H7 (cell line): ENCODE measurements around the gene SUDS3.

DNA sequence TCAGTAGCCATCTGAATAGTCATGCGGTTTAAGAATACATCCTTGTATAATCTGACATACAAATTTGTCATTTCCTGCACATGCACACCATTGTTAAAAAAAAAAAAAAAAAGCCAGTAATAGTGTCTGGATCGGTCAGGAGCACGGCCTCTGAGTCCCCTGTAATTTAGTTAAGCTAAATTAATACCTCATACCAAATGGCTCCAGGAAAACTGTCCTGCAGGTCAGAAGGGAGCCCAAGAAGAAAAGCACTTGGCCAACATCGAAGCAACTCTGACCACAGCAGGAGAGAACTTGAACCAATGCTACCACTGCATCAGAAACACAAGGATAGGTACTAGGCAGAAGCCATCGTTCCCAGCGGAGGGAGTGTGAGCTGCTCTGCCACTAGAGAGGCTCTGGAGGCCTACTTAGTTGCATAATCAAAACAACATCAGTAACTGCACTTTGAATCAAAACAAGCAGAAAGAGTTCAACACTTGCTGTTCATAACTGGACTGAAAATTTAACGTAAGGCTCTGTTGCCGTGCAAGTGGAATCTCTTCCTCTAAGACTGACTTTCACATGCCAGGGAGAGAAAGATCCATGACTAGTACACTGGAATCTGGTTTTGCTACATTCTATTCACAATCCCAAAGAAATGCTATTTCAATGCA lies 17.1 kb downstream of the RFC5 start:
- RAMPAGE, long total RNA = no peak

DNA sequence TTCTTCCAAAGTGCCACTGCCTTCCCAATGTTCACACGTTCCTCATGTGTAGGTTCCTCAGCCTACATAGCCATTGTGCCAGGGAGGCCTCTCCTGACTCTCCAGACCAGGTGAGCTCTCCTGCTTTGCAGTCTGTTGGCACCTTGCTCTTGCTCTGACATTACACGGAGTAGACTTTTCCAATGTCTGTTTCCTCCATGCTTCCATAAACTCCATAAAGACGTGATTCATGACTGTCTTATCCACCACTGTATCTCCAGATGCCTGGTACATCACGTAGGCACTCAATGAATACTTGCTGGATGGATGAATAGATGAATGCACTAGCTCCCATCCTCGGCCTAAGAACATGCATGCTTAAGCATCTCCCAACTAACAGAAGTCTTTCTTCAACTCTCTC lies 21.6 kb downstream of the PEBP1 start:
- RAMPAGE, long total RNA = no peak

DNA sequence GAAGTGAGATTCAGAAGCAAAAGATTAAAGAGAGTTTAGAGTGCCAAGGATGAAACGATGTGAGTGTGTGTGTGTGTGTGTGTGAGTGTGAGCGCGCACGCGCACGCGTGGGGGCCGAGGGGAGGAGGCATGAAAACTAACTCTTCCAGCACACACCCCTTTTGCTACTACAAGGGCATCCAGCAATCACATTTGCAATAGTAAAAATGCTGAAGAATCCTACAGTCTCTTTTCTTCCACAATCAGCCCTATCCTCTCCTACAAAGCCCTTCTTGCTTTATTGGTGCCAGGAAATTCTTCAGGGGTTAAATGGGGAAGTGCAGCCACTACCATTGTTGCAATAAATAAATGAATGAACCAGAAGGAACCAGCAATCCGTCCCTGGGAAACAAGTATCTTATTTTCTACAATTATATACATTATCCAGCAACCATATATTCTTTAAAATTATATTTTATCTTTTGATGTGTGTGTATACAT lies 53.0 kb downstream of the PEBP1 start:
- RAMPAGE, long total RNA = no peak

- RAMPAGE, long total RNA = no peak
These were observed at the start of gene SUDS3 for GRCh38 chr12:118376352-118377368. SUDS3 (plus strand) TSS chr12:118376555.

DNA sequence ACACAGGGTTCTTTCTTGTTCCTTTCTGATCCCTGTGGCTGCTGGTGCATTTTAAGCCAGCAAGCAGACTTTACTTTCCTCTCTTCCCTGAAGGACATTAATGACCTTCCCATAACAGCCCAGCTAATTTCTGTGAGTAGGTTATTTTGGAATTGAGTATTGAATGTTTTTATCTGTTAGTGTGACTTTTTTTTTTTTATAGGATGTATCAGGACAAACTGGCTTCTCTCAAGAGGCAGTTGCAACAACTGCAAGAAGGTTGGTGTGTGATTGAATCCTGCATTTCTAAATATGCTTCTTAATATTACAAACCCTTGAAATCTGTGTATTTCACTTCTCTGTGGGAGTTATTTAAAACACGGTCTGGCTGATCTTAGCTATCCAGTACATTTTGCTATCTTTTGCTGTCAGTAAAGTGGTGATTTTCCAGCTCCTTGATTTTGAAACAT lies 7.5 kb downstream of the SUDS3 start:
- RAMPAGE, long total RNA = no peak

DNA sequence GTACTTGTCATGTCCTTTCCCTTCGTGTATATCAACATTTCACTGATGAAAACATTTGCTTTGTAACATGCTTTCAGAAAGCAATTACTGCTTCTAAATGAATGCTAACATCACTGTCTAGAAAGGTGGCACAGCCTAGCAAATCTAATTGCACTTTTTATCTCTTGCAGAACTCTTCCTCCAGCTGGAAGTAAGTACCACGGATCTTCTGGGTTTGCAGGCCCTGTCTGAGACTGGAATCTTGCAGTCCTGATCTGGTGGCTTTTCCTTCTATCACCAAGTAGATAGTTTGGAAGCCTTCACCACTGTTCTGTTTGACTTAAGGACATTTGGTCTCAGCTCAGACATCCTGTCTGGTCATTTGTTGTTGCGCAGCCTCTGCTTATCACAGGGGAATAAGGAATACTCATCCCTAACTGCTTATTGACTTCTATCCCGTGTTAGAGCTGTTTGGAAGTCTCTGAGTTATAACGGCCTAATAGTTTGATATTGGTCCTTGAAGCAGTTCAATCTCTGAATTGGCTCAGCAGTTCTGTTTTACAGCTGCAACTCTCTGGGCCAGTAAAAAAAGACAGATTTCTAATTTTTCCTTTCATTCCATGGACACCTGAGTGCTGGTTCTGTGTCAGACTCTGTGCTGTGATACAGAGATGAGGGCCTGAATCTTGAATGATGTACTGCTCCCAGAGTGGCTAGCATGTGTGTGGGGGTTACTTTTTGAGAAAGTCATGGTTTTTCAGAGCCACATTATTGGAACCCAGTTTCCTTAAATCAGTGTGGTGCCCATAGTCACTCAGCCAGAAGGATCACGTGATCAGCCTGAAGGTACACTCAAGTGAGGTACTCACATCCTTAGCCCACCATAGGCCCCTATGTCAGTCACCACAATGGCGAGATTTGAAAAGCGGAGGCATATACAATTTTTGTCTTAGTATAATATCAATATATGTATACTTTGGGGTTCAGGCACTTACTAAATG lies 13.7 kb downstream of the SUDS3 start:
- RAMPAGE, long total RNA = no peak

- RAMPAGE, long total RNA = no peak
These were observed 23.3 kb downstream of the SUDS3 start for GRCh38 chr12:118399583-118400150.

DNA sequence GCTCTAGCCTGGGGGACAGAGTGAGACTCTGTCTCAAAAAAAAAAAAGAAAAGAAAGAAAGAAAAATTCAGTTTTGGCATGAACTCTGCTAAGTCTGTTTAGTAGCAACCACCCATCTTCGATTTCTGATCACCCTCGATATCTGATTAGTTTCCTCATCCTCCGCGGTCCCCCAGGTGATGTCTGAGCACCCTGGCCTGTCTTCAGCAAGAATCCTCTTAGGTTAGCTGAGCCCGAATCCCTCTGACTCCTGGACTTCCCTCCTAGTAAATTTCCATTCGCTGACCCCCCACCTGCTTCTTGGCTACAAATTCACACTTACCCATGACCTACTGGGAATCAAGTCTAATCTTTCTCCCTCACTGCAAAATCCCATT lies 802 bp upstream of the HSPB8 start:
- RAMPAGE, long total RNA = no peak

DNA sequence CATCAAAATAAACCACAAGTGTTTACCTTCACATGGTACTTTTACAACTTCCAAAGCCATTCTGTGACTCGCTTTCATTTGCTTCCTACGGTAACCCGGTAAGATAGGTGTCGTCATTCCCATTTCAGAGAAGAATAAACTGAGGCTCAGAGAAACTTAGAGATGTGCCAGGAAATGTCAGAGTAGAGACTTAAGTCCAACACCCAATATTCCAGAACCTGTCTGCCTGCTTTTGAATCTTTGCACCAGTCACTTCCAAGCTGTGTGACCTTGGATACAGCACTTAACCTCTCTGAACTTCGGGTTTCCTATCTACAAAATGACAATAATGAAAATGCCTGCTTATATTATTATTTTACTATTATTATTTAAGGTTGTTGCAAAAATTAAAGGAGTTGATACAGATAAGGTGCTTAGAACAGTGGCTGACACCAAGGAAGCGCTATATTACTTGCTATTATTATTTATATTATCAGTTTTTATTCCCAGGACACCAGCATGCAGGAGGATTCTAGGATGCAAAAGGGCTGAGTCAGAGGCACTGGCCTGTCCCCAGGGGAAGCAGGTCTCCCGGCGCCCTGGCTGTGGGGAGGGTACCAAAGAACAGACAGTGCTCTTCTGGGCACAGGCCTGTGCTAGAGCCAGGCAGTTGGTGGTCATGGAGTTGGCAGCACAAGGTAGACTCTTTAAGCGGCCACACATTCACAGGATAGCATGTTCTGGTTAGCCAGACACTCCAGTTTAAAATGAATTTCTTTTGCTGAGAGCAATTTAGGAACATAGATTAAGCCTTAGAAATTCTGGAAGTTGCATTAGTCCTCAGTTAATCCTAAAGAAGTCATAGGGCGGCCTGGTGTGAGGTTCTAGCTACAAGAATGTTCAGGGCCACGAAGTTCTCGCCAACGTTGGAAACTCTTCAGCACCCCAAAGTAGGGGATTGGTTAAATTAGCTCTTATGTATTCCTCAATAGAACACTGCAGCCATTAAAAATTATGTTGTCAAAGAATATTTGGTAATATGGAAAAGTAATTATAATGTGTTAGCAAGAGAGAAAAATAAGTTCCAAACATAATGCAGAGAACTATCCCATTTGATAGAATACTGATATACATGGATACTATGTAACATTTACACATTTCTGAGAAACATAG lies 5.5 kb downstream of the HSPB8 start:
- RAMPAGE, long total RNA = no peak

GRCh38 chr12:119257994-119258749 lies 76.4 kb upstream of the CCDC60 start:
- RAMPAGE, long total RNA = no peak

- RAMPAGE, long total RNA = no peak
These were observed 62.6 kb downstream of the CCDC60 start for GRCh38 chr12:119397204-119397421.

DNA sequence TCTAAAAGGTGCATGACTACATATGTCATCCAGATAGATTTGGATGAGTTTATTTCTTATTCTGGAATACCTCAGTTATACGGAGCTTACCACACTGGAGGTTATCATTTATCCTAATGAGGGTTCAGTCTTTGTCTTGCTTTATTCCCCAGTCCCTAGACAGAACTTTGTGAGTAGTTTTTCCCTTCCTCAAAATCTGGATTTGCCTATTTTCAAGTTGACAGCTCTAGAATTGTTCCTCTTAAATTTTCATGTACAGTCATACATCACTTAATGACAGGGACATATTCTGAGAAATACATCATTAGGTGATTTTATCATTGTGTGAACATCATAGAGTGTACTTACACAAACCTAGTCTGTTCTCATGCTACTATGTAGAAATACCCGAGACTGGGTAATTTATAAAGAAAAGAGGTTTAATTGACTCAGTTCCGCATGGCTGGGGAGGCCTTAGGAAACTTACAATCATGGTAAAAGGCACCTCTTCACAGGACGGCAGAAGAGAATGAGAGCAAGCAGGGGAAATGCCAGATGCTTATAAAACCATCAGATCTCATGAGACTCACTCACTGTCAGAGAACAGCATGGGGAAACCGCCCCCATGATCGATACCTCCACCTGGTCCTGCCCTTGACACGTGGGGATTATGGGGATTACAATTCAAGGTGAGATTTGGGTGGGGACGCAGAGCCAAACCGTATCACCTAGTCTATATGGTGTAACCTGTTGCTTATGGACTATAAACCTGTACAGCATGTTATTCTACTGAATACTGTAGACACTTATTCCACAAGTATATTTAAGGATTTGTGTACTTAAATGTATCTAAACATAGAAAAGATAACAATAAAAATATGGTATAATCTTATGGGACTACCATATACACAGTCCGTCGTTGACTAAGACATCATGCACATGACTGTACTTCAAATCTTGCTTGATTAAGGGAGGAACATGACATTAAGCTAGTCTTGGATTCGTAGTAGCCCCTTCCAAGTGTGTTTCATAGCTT lies 3.4 kb downstream of the PRKAB1 start:
- RAMPAGE, long total RNA = no peak

GRCh38 chr12:119687386-119688423 lies 19.8 kb downstream of the PRKAB1 start:
- RAMPAGE, long total RNA = no peak

GRCh38 chr12:119699276-119699791 lies 31.4 kb downstream of the PRKAB1 start:
- RAMPAGE, long total RNA = no peak

DNA sequence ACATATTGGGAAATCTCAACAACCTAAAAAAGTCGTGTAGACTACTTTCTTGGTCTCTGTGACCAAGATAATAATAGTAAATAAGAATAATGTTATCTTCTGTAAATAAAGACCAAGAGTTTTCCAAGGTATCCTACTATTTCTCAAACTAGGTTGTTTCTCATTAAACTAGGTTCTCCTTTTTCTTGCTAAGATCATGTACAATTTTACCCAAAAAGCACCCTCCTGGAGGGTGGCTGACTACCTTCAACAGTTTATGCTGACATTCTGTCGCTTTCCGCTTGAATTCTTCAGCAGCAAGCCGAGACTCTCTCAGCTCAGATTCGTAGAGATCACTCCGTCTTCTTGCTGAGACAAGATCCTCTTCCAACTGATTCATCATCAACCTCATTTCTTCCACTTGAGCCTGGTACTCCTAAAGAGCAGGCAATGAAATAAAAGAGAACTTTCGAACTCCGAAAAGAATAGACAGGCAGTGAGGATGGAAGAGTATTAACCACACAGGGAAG lies 100.6 kb downstream of the CIT start:
- RAMPAGE, long total RNA = no peak

DNA sequence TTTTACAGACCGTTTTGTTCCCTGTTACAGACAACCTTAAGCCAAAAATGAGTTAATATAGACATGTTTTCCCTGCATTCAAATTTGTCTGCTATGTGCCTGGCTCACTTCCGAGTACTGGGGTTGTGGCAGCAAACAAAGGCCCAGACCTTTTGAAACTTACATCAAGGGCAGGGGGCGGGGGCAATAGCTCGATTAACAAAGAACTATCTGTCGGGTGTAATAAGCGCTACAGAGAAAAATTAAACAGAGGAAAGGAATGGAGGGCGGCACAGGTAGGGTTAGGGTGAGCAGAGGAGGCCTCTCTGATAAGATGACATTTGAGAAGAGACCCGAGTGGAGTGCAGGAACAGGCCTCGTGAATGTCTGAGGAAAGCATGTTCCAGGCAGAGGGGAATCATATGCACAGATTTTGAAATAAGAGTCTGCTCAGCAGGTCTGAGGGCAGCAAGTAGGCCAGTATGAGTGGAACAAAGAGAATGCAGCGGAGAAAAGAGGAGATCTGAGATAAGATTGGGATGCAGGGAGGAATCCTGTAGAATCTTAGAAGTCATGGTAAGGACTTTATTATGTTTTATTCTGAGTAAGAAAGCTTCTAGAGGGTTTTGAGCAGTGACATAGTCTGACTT lies 52.4 kb downstream of the BICDL1 start:
- RAMPAGE, long total RNA = no peak

DNA sequence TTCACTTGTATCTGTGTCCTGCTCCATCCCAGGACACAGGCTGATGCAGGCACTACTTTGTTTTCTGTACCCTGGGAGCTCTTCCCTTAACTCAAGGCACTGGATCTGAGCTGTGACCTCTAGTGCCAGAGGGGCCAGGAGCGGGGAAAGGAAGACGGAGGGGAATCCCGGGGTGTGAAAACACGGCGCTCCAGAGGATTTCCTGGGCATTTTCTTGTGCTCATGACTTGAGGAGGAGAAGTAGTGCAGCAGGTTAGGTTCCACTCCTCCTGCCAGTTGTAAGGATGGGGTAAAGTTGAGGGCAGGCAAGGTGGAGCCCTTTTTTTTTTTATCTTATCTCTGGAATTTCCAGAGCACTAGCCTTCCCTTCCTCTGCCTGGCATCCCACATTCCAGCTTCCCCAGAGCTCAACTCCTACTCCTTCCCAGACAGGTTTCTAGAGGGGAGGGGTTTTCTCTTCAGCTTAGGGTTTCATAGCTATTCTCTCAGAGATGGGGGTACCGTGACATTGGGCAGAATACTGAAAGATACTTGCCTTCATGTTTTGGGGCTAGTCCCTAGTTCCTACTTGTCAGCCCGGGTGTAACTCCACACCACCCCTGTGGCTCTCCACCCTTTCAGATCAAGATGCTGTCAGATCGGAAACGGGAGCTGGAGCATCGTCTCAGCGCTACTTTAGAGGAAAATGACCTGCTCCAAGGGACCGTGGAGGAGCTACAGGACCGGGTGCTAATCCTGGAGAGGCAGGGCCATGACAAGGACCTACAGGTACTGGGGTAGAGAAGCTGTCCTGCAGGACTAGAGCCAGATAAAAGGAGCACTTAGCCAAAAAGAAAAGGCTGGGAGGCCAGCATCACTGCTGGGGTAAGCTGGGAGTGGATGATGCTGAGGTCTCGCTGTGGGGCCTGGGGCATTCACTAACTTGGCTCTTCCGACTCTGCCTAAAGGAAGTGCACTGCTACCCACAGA lies 52.2 kb downstream of the RAB35 start:
- RAMPAGE, long total RNA = no peak

- RAMPAGE, long total RNA = no peak
These were observed 23.5 kb downstream of the RAB35 start for GRCh38 chr12:120092723-120093720.

- RAMPAGE, long total RNA = no peak
These were observed 2.8 kb upstream of the RAB35 start for GRCh38 chr12:120119325-120119818.

DNA sequence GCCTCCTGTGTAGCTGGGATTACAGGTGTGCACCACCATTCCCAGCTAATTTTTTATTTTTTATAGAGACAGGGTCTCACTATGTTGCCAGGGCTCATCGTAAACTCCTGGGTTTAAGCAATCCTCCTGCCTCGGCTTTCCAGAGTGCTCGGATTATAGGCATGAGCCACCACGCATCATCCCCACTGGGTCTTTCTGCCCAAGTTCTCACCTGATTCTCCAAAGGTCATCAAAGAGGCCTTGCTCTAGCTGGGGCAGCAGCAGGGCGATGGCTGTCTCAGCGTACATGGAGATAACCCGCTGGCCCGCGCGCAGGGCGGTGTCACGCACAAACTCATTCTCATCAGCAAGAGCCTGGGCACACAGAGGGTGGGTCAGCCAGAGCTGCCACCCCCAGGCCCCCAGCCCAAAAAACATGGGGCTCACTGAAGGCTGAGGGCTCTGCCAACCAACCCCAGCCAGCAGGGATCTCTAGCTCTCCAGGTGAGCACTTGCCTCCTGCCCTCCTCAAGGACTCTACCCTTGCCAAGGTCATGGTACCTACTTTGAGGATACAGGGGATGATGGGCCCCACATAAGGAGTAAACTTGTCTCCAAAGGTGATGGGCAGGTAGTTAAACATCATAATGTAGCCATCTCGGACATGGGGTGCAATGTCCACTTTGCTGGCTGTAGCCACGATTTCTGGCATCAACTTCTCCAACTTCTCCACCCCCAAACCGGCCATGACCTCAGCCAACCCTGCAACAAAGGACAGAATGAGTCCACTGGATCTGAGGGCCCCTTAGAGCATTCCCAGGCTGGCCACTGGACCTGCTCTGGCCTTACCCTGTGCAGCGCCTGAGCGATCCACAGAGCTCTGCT lies 27.8 kb upstream of the RAB35 start:
- RAMPAGE, long total RNA = no peak